Bronchial epithelial cell (primary cell): Measurements from ENCODE around the genes CRHR1, LRRC37A and GOSR2.

DNA sequence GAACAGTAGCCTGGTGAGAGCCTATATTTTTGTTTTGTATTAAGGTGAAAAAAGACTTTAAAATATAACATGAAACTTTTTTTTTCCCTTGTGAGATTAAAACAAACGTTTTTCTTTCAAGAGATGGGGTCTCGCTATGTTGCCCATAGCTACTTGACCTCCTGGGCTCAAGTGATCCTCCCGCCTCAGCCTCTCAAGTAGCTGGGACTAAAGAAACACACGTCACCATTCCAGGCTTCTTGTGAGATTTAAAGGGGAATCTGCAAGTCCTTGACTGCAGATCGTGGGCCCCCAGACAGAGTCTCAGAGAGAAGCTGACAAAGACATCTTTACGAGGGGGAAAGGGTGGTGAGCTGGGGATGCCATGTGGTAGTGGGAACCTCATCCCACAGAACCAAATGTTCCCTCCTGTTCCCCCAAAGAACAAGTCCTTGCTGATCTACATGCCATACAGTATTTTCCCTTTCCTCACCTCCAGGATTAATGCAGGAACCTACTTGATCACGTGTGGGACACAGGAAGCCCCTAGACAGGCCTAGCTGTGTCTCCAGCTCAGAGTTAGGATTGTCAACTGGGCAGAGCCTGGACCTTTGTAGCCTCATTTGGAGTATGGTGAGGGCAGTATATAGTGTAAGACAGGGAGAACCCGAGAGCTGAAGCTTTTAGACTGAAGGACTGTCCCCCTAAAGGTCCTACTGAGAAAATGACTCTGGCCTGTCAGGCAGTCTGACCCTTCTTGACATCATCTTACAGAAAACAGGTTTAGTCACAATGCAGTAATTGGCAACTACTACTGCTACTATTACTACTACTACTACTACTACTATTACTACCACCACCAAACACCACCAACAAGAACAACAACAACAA, 4.1 kb downstream of the MAP3K14 start:
- RRBS, 2 experiments: no CpG with 5 or more reads among the region's 8 CpGs

GRCh38 chr17:45315456-45316079, 1.3 kb downstream of the MAP3K14 start:
- RRBS, 2 experiments: no CpG with 5 or more reads among the region's 5 CpGs

GRCh38 chr17:45380398-45380698, 52.3 kb downstream of the ARHGAP27 start:
- RRBS, 2 experiments: no CpG with 5 or more reads among the region's 8 CpGs

DNA sequence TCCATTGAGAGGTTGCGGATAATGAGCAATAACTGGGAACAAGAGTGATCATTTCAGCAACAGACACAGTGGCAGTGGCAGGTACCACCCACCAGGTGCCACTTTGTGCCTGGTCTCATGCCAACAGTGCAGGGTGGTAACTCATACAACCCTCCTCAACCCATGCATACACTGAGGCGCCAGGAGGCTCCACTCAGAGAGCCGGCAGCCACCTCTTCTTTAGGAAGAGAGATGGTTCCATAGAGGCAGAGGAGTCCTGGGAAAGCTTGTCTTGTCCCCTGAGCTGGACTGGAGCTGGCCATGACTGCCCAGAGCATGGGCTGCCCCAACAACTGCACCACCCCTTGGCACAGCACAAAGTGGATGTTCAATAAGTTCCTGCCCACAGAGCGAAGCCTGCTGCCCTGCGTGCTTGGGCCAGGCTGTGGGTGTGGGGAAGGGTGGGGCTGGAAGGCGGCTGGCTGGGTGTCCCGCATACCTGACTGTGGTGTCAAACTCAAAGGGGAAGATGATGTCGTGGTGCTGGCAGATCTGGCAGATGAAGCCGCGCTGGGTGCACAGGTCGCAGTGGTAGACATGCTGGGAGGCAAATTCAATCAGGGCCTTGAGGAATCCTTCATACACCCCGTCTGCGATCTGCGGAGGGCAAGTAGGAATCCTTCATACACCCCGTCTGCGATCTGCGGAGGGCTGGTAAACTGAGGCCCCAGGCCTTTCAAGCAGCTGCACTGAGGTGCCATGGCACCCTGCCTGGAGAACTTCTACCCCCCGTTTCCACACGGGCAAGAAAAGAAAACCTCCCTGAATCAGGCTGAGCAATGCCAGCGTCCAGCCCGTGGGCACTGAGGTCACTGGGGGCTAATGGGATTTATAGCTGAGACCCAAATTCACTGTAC, 6.6 kb upstream of the ARHGAP27 start:
- RRBS, 2 experiments: no CpG with 5 or more reads among the region's 21 CpGs

- RRBS, 2 experiments: no CpG with 5 or more reads among the region's 9 CpGs
Observed at GRCh38 chr17:45447153-45447832, 14.6 kb upstream of the ARHGAP27 start.

DNA sequence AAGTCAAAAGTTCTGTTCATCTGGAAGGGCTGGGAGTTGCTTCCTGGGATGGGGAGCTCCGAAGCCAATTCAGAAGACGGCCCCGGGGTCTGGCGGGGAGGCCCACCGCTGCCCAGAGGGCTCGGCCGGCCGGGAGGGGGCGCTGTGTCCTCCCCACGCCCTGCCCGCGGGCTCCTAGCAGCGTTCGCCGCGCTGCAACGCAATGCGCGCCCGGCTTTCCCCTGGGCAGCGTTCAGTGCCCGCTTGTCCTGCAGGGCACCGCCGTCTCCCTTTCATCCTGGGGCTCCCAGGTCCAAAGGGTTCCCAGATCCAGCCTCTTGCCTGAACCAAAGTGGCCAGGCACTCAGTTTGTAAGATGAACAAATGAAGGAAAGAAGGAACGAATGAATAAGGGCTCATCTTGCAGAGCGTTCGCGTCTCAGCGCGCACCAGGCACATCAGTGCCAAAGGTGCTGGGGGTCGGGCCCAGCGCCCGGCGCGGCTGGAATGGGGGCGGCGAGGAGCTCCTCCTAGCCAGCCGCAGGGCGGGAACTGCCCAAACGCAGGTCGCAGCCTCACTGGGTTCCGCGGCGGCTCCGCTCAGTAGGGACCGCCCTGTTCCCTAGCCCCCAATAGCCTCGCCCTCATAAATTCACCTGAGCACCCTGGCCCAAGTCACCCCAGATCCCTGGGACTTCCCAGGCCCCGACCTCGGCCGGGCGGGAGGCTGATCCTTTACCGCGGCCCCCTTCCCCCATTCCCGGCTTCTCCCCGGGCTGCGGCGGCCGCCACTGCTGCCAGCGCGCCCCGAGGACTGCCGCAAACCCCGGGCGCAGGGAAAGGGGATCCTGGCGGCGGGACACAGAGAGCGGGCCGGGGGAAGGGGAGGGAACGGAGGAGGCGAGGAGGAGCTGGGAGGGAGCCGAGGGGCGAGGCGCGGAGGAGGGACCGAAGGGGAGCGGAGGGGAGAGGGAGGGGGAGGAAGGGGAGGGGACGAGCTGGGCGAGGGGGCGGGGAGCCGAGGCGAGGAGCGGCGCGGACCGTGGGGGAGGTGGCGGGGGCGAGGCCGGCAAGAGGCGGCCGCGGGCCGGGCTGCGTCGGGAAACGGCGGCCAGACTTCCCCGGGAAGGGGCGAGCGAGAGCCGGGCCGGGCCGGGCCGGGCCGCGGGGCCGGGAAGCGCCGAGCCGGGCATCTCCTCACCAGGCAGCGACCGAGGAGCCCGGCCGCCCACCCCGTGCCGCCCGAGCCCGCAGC, at the start of gene CRHR1:
TSS of gene CRHR1 (plus strand) at position 1,079 of the 1,234 bp plus-strand sequence.
- RRBS, 2 experiments: 1 to 2% methylated on average over 39 of the region's 117 CpGs

GRCh38 chr17:45896144-45896557, 1.8 kb downstream of the MAPT start:
- RRBS, 2 experiments: 3 to 5% methylated on average over 10 to 12 of the region's 33 CpGs

DNA sequence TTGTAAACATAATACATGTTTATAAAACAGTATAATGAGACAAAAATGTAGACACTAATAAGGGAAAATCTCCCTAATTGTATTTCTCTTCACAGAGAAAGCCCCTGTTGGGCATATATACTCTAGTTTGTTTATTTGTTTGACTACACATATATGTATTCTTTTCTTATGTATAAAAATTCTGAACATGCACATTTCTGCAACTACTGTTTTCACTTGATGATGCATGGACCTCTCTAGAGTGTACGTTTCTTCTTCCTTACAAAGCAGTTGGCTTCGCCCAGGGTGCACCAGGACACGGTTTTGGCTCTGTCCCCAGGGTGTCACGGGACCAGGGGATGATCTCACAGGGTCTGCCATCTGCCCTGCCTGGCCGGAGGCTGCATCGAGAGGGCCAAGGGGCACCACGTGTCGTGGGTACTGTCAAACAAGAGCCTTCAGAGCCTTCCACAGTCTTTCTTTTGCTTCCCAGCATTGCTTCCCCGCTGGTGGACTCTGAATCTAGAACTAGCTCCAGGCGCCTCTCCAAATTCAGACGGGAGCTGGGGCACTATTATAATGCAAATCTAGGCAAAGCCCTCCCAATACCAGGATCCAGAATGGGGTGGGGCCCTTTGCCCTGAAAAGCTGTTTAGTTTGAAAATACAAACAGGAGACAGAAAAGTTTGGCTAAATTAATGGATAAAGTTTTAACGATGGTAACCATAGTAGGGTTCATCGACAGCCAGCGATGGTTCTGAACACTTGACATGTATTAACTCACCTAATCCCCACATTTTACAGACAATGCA, 47.9 kb downstream of the MAPT start:
- RRBS, 2 experiments: no CpG with 5 or more reads among the region's 14 CpGs

- RRBS, 2 experiments: 2 to 3% methylated on average over 6 of the region's 31 CpGs
Observed at GRCh38 chr17:45949030-45949593, 49.9 kb upstream of the STH start.

GRCh38 chr17:46020002-46020462, 21.0 kb downstream of the STH start:
- RRBS, 2 experiments: no CpG with 5 or more reads among the region's 6 CpGs

- RRBS, 2 experiments: no CpG with 5 or more reads among the region's 5 CpGs
Observed at GRCh38 chr17:46044022-46044599, 45.1 kb downstream of the STH start.

GRCh38 chr17:46163595-46164494, 29.4 kb downstream of the KANSL1 start:
- RRBS, 2 experiments: no CpG with 5 or more reads among the region's 5 CpGs

DNA sequence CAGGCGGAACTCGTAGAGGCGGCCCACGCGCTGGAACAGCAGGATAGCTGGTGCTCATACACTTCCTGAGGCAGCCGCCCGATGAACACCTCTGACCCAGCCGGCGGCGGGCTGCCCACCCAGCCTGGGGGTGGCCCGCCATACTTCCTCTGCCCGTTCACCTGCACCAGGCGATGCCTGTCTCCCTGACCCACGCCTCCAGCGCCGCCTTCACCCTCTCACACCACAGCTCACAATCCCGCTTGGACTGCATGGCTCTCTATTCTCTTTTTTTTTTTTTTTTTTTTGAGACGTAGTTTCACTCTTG, 34.6 kb upstream of the LRRC37A start:
- RRBS, 2 experiments: no CpG with 5 or more reads among the region's 18 CpGs

DNA sequence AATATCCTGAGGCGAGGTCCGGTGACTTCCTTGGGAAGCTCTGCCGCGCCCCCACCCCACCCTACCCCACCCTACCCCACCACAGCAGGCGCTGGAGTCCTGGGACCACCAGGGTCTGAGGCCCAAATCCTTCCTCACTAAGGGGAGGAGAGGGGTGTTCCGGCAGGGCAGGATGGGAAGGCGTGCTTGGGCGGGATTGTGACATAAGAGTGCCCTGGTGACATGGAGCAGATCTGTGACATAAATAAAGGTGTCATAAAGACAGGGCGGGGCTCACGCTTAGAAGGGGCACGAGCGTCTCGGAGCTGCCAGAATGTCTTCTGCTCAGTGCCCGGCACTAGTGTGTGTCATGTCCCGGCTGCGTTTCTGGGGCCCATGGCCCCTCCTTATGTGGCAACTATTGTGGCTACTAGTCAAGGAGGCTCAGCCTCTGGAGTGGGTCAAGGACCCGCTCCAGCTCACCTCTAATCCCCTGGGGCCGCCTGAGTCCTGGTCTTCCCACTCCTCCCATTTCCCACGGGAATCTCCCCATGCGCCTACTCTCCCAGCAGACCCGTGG, at the start of gene LRRC37A:
TSS of gene LRRC37A (plus strand) at position 311 of the 559 bp plus-strand sequence.
- RRBS, 2 experiments: no CpG with 5 or more reads among the region's 21 CpGs

DNA sequence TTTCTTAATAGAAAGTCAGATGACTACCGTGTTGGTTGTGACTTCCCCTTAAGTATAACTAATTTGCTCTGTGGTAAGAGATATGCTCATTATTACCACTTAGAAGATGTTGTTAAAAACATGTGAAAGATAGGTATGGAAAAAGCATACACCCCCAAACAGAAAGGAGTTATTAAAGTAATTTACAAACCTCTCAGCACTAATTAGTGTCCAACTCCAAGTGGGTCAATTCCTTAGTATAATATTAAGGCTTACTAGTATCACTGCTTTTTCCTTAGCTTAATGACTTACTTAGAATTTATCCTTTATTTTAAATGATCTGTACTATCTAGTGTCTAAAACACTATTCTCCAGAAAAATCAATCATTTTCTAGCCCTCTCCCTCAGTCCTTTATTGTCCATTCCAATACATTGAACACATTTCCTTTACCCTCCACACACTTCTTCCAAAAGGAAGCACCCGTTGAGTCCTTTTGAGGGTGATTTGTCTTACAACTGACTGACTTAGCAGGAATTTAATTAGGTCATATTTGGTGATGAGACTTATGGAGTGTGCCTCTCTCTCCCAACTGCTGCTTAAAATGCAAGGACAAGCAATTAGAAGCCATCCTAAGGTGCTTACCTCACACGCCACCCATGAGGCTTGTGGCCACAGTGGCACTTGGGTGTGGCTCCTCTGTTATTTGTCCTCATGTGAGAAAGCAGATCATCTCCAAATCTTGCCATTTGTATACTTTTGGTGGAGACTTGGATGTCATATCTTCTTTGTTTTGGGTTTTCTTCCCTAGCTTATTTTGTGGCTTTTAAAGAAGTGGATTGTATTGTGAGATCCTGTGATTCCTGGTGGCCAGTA, 61.8 kb downstream of the WNT3 start:
- RRBS, 2 experiments: no CpG with 5 or more reads among the region's 3 CpGs

DNA sequence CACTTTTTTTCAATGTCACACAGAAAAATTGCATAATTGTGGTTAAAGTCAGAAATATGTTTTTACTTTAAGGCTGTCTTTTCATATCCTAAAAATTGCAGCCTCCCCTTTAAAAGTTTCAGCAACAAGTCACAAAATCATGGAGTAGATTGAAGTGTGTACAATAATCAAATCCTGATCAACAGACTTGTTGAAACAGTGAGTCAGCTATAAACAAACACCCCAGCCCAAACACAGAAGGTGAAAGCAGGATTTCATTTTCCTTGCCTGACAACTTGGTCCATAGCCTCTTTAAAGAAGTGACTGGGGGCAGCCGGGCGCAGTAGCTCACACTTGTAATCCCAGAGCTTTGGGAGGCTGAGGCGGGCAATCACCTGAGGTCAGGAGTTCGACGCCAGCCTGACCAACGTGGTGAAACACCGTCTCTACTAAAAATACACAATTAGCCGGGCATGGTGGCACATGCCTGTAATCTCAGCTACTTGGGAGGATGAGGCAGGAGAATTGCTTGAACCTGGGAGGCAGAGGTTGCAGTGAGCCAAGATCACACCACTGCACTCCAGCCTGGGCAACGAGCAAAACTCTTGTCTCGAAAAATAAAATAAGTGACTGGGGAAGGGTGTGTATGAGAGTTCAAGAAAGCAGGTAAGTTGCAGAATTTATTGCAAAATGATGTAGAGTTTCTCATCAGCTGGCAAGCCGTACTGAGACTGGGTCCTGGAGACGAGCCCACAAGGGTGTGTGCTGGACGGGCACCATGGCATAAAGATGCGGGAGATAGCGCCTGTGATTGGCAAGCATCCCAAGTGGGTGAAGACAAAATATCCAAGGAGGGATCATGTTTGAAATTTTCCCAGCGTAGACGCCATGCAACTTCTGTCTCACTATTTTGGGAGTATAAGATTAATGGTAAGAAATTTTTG, 59.6 kb downstream of the WNT3 start:
- RRBS, 2 experiments: no CpG with 5 or more reads among the region's 17 CpGs

DNA sequence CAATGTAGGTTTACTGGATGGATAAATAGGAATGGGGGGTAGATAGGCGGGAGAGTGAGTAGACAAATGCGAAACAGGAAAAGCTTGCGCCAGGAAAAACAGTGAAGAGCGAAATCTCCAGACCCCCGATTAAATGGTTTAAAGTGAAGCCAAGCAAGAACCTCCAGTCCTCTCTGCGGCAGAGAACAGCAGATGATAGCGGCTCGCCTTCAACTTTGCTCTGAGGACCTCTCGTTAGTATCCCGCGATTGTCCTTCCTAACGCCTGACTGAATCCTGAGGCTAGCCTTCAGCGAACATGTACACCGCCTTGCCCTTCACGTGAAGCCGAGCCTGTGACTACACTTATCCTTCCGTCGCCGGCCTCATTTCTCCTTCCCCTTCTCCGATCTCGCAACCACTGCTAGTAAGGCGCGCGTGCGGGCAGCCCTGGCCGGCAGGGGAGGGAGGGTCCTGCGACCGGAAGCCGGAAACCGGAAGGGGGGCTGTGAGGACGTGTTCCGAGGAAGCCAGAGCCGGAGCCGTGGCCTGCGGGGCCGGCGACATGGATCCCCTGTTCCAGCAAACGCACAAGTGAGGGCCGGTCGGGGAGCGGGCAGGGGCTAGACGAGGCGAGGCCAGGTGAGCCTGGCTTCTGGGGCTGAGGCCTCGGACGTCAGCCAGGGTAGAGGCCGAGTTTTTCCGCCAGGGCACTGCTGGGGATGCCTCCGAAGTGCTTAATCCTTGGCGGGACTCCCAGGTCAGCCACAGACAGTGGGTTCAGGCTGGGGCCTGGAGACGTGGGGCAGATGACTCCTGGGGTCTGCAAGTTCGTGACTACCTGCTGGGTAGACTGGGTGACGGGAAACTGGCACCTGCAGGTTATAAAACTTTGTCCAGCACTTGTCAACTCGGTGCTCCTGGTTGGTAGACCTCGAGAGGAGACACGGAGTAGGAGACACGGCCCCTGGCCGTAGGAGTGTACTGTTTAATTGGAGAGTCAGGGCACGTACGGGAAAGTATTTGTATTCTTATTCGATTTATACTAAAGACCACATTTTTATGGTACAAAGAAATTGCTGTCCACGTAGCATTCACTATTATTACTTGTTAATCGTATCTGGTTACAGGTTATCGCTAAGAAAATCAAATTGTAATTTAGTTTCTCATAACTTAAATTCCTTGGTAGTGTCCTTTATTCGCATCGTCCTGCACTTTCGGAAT, at the start of gene GOSR2:
TSS of gene GOSR2 (plus strand) at position 511 of the 1,202 bp plus-strand sequence.
- RRBS, 2 experiments: 0 to 1% methylated on average over 5 to 10 of the region's 66 CpGs

DNA sequence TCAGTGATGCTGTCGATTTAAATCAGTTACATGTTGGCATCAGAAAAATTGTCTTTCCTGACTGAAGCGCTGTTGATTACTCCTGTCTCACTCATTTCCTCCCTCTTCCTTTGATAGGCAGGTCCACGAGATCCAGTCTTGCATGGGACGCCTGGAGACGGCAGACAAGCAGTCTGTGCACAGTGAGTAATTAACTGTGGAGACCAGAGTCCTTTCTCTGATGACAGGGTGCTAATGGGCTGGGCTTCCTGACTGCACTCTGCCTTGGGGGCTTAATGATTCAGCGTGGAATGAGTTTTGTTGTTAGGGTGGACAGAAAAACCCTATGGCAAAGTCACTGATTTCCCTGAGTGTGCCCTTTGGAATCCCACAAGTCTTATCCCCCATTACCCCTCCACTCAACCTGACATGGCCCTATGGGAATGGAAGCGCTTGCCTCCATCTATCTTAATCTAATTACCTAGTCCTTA, 6.5 kb downstream of the GOSR2 start:
- RRBS, 2 experiments: no CpG with 5 or more reads among the region's 7 CpGs

DNA sequence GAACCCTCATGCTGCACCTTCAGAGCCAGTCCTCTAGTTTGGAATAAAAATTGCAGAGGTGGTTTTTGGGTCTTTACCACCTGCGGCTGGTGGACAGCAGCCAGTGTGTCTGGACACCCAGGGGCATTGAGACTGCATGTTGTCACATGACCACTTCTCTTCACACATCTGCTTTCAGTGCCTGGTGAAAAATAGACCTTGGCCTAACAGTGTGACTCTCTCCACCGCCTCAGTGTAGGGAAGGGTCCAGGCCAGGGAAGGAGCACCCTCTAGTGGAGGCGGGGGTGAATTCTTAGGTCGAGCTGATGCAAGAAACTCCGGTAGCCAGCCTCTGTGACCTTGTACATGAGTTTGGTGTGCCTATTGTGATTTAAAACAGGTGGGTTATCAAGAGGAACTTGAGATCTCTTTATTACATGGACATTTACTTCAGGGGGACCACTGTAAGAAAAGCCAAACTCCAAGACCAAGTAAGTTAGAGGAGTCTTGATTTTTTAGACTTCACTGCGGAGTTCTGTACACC, 17.8 kb downstream of the GOSR2 start:
- RRBS, 2 experiments: no CpG with 5 or more reads among the region's 6 CpGs

- RRBS, 2 experiments: no CpG with 5 or more reads among the region's 2 CpGs
Observed at GRCh38 chr17:46943201-46943404, 20.1 kb downstream of the GOSR2 start.